Measurements from ENCODE around the genes PCOLCE and TFR2.

DNA sequence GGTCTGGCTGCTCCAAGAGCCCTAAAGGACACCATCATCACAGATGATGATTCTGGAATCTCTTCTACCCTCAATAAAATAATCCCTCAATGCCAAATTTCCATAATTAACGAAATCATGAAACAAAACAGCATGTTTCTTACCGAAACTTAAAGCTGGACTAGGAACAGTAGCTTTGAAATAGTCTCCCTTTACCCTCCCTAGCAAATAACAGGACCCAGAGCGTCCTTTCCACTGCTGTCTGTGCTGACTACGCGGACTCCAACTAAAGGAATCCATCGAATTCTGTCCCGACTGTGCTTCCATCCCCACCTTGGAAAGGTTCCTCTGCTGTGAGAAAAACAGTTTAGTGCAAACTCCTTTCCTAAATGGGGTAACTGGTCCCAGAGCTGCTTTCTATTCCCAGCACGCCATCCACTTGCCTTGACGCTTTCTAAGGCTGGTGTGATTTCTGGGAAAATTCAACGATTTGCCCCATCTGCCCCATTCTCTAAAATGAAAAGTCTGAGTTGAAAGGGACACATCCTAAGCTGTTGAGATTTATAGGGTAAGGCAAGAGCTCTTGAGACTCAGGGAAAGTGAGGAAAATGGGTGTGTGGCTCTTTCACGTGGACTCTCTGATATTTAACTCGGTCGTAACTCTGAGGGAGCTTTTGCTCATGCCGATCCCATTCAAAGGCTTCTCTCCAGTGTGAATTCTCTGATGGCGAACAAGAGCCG, 10.8 kb downstream of the ZNF3 start:
- RAMPAGE, long total RNA = no peak
- RRBS = no CpG with 5 or more reads among the region's 16 CpGs

DNA sequence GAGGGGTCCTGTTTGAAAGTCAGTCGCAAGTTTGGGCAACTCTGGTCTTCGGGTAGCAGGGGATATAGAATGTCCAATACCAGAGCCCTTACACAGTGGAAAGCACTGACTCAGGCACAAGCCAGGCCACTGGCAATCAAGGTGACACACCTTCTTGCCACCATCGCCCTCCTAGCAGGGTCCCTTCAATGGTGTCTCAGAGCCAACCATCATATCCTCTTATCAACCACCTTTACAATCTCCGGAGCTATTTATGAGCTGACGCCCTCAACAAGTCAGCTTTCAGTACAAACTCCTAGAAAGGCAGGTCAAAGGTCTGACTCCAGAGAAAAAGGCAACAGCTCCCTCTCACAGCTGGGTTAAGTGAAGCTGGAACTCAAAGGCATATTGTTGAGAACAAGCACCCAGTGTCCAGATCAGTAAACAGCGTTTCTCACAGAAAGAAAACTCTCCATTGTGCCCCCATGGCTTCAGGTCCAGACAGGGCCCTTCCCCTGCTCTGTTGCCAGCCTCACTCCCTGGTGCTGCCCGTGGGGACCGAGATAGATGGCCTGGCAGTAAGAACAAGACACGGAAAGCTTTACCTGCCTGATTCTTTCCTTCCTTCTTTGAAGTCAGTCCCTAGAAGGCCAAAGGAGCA, 2.5 kb downstream of the ZNF3 start:
- RAMPAGE, long total RNA = no peak
- RRBS = no CpG with 5 or more reads among the region's 9 CpGs

- RAMPAGE, long total RNA = no peak
- RRBS = no CpG with 5 or more reads among the region's 12 CpGs
Observed at GRCh38 chr7:100200607-100201176, 19.1 kb upstream of the PVRIG start.

DNA sequence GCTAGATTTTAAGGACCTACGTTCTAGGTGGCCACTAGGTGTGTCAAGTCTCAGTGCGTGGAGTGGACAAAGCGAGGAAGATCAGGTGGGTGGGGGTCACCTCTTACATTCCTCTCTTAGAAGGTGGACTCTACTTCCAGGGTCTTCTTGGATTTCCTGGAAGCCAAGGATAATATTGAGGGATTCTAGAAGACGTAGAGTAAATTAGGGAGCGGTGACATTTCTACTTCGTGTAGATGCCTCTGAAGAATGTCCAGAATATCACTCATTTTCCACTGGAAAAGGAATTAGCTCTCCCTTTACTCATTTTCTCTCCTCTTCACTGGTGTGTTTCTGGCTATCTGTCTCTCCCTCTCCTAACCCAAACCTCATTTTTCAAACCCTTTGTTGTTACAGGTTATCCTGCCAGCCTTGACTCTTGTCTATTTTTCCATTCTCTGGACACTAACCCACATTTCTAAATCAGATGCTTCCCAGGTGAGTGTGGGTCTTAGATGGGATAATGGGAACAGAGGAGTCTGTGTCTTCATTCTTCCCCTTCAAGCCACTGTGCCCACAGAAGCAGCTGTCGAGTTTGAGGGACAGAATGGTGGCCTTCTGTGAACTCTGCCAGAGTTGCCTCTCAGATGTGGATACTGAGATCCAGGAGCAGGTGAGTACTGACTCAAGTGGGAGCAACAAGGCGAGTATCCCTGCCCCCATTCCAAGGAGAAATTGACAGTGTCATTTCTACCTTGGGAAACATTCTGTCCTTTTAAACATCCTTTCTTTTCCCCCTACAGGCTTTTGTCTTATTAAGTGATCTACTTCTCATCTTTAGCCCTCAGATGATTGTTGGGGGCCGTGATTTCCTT, 18.1 kb upstream of the PVRIG start:
- RAMPAGE, long total RNA = no peak
- RRBS = no CpG with 5 or more reads among the region's 9 CpGs

- RAMPAGE, long total RNA = no peak
- RRBS = no CpG with 5 or more reads among the region's 7 CpGs
Observed at GRCh38 chr7:100366778-100367004, 6.6 kb upstream of the PILRA start.

DNA sequence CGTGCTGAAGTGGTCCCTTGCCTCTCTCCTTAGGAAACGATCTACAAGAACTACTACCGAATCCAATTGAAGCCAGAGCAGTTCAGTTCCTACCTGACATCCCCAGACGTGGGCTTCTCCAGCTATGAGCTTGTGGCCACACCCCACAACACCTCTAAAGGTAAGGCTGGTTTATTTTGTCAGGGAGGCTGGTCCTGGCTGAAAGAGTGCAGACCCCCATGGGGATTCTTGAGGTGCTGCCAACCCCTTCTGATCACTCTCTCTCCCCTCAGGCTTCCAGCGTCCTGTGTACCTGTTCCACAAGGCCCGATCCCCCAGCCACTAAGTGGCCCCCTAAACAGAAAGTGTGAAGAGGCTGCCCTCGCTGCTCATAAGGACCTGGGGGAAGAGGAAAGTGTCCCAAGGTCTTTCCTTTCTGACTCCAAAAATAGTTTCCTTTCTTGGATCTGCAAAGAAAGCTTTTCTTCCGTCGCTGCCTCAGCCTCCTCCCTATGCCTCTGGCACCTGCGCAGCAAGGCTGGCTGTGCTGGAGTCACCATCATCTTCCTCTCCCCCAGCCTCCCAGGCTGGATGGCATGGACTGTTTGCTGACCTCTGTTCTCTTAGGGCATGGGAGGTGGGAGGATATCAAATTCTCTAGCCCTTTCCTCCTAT, 2.9 kb downstream of the PPP1R35 start:
- RAMPAGE, long total RNA = no peak
- RRBS = no CpG with 5 or more reads among the region's 10 CpGs

GRCh38 chr7:100433884-100434347, 2.4 kb downstream of the PPP1R35 start:
- RAMPAGE, long total RNA = no peak
- RRBS = no CpG with 5 or more reads among the region's 7 CpGs

DNA sequence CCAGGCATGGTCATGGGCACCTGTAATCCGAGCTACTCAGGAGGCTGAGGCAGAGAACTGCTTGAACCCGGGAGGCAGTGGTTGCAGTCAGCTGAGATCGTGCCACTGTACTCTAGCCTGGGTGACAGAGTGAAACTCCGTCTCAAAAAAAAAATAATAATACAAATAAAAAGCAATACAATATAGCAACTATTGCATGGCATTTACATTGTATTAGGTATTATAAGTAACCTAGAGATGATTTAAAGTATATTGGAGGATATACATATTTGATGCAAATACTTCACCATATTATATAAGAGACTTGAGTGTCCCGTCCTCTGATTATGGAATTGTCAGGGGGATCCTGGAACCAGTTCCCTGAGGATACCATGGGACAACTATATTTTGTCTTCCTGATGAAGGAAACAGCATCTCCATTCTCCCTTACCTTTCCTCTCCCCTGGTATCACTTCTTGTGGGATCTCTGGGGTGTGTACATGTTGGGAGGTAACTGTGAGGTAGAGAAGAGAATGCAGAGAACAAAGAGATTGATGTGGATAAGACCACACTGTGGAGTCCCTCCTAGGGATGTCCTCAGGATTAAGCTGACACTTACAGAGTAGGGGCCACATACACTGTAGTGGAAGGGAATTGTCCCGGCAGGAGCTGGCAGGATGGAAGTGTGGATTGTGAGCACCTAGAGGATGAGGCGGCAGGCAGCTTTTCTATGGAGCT, 13.3 kb downstream of the AGFG2 start:
- RAMPAGE, long total RNA = no peak
- RRBS = no CpG with 5 or more reads among the region's 7 CpGs

GRCh38 chr7:100564899-100565495, 8.7 kb downstream of the SAP25 start:
- RAMPAGE, long total RNA = no peak
- RRBS = no CpG with 5 or more reads among the region's 7 CpGs

GRCh38 chr7:100571899-100572438, 1.7 kb downstream of the SAP25 start:
- RAMPAGE, long total RNA = no peak
- RRBS = no CpG with 5 or more reads among the region's 6 CpGs

DNA sequence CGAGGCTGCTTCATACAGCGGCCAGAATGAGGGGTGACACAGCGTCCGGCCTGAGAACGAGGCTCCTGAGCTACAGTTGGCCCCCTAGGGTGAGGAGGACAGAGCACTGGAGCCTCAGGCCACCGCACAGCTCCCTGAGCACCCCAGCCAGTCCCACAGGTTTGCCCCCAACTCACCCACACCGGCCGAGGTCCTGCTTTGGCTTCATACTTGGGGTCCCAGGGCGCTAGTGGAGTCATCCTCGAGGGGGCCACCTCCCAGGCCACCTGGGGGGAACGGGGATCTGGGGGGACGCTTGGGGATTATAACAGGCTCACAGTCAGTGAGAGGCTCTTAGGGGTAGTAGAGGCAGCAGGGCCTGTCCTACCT, 786 bp downstream of the SAP25 start:
- RAMPAGE, long total RNA = no peak
- RRBS = no CpG with 5 or more reads among the region's 12 CpGs

DNA sequence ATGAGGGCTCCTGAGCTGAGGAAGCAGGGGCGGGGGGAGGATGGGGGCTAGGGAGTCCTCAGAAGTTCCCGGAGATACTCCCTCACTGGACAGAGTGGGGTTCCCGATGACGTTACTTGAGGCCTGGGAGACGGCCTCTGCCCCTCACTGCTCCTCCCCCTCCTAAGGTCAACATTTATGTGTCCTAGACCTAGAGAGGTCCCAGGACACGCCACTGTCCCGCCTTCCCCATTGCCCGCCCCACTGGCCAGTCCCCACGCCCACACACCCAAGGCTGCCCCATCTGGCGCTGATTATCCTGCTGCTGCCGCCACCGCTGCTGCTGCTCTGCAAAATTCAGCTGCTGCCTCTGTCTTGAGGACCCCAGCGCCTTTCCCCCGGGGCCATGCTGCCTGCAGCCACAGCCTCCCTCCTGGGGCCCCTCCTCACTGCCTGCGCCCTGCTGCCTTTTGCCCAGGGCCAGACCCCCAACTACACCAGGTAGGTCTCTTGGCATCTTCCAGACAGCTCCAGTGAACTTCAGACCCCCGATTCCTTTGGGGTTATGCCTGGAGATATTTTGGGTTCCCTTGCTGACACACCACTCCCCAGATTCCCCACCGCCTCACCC, at the start of gene PCOLCE:
PCOLCE (plus strand) TSS at position 292 of the 610 bp plus-strand sequence.
- RAMPAGE, long total RNA = start-site peak on the plus strand centred at position 290 of the sequence, 66 bp wide, 5 and 6 reads in 2 replicates
- RRBS = no CpG with 5 or more reads among the region's 17 CpGs

DNA sequence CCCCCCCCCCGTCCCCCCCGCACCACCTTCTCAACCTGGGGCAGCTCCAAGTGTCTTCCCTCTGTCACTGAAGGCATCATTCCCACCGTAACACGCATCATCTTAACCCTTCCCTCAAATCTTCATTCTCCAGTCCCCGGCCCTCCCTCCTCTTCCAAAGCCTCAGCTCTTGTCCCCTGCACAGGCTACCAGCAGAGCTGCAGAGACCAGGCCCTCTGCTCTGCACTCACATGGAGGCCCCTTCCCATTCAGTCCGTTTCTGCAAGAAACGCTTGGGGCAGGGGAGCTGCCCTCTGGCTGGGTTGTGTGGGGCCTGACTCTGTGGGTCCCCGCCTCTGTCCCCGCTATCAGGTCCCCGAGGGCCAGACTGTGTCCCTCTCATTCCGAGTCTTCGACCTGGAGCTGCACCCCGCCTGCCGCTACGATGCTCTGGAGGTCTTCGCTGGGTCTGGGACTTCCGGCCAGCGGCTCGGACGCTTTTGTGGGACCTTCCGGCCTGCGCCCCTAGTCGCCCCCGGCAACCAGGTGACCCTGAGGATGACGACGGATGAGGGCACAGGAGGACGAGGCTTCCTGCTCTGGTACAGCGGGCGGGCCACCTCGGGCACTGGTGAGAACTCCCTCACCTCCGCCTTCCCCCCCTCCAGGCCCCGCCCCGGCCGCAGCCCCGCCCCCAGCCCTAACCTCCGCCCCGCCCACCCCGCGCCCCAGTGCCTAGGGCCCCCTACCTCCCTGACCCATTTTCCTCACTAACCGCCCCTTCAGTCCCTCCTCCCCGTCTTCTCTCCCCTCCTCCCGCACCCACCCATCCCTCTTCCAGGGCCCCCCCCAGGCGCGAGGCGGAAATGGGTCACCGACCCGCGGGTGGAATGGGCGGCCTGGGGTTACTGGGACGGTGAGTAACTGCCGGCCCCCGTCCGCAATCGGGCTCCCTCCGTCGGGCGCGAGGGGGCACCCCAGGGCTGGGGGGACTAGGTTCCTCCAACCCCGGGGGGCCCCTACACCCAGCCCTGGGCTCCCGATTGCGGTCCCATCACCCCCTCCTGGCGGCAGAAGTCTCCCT, 1.8 kb downstream of the PCOLCE start:
- RAMPAGE, long total RNA = no peak
- RRBS = 1% methylated on average over 7 of the region's 62 CpGs

DNA sequence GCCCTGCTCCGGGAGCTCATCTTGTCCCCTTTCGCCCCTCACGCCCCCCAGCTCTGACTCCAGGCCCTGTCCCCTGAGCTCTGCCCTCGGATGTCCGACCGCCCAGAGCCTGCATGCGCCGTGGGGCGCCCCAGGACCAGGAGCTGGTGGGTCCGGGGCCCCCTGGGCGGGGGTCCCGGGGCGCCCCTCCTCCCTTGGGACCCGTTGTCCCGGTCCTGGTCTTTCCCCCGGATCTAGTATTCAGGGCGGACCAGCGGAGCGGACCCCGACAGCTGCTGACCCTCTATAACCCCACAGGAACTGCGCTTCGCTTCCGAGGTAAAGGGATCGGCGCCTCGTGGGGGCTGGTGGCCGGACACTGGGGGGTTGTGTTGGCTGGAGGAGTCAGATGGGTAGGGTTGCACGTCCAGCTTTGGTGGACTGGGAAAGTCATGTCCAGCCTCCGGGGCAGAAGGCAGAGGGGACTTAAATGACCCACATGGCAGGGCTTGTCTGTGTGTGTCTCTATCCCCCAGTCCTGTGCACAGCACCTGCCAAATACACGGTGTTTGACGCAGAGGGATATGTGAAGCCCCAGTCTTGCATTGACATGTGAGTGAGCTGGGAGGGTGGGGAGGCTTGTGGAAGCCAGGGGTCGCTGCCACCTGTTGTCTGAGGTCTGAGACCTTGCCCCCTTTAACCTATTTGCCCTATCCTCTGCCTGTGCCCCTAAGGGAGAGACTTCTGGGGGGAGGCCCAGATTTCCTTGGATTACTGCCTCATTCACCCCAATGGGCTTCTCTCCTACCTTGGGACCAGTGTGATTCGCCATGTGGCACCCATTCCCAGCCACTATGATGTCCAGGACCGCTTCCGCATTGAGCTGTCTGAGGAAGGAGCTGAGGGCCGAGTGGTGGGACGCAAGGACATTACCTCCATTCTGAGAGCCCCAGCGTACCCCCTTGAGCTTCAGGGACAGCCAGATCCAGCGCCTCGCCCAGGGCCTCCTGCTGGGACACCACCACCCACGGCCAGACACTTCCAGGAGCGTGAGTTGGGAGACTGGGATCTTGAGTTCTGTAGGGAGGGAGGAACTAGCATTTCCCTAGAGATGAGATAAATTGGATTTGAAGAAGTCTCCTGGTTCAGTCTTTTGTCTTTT, 709 bp downstream of the MOSPD3 start:
- RAMPAGE, long total RNA = no peak
- RRBS = 6% methylated on average over 2 of the region's 42 CpGs

- RAMPAGE, long total RNA = no peak
- RRBS = no CpG with 5 or more reads among the region's 18 CpGs
Observed at GRCh38 chr7:100641457-100642432, at the start of gene TFR2. Gene TFR2, minus strand, starts transcription at chr7:100641552.

- RAMPAGE, long total RNA = no peak
- RRBS = 80% methylated on average over 1 of the region's 26 CpGs
Observed at GRCh38 chr7:100685850-100686546, 8.1 kb downstream of the GIGYF1 start.

DNA sequence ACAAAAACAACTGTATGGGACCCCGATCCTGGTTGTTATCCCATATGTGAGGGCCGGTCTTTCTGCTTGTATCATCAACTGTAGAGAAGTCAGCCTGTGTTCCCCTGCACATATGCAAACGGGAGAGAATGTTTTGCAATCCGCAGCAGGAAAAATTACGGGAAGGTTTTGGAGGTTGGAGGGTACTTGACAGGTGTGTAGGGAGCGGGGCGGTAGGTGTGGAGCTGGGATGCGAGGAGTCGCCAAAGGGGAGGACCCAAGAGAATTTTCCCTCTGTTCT, 4.8 kb downstream of the EPO start:
- RAMPAGE, long total RNA = no peak
- RRBS = no CpG with 5 or more reads among the region's 9 CpGs

DNA sequence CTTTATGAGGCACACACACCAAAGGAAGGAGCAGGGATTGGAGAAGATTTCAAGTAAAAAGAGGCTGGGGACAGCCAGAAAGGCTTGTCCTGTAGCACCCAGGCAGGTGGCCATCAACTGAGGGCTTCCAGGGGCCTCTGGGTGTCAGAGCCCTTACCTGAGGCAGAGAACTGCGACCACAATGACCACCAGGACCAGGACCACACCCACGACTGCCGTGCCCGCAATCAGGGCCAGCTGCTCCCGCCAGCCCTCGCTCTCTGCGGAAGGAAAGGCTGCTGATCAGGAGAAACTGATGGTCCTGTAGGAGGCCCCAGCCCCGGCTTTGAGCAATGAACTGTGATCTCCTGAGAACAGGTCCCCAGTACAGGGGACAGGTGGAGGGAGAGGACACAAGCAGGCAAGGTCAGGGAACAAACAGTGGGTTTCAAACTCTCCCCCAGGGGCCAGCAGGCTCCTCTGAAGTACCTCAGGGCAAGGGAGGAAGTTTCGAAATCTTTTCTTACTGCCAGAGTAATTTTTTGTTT, 13.5 kb downstream of the EPHB4 start:
- RAMPAGE, long total RNA = no peak
- RRBS = no CpG with 5 or more reads among the region's 9 CpGs

DNA sequence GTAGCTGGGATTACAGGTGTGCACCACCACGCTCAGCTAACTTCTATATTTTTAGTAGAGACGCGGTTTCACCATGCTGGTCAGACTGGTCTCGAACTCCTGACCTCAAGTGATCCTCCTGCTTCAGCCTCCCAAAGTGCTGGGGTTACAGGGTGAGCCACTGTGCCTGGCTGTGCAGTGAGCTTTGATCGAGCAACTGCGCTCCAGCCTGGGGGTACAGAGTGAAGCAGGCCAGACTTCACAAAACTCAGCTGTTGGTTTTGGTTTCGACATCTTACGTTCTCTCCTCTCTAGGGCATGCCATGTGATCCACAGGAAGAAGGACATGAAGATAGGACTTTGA, 10.9 kb downstream of the EPHB4 start:
- RAMPAGE, long total RNA = no peak
- RRBS = no CpG with 5 or more reads among the region's 8 CpGs

DNA sequence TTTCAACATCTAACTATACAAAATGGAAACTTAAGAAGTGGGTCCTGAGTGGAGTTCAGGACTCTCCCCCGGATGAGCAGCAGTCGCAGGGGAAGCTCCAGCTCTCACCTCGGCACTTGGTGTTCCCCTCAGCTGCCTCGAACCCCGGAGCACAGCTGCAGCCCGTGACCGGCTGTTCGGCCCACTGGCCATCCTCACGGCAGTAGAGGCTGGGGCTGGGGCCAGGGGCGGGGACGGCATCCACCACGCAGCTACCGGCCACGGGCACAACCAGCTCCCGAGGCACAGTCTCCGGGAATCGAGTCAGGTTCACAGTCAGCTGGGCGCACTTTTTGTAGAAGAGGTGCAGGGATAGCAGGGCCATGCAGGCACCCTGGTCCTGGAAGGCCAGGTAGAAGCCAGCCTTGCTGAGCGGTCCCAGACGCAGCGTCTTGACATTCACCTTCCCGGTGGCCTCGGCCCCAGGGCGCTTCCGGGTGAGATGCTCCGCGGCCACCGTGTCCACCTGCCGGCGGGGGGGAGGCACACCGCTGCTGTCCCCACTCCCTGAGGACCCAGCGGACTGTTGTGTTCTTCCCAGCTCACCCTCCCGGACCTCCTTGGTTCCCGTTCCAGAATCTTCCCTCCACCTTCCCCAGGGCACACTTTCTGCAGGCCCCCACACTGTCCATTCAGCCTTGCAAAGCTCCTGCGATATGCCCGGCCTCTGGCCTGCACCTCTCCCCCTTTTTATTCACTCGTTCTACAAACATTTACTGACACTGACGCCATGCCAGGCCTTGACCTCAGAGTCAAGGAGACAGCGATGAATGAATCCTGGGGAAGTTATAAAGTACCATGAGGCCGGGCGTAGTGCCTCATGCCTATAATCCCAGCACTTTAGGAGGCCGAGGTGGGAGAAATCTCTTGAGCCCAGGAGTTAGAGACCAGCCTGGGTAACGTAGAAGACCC, 4.9 kb downstream of the EPHB4 start:
- RAMPAGE, long total RNA = no peak
- RRBS = 94% methylated on average over 15 of the region's 43 CpGs